Frontal cortex (tissue), 2 donors: ENCODE measurements around the gene ST6GAL2.

- RAMPAGE, long total RNA = no peak
Observed at GRCh38 chr2:106113525-106113942, 48.0 kb downstream of the ECRG4 start.

DNA sequence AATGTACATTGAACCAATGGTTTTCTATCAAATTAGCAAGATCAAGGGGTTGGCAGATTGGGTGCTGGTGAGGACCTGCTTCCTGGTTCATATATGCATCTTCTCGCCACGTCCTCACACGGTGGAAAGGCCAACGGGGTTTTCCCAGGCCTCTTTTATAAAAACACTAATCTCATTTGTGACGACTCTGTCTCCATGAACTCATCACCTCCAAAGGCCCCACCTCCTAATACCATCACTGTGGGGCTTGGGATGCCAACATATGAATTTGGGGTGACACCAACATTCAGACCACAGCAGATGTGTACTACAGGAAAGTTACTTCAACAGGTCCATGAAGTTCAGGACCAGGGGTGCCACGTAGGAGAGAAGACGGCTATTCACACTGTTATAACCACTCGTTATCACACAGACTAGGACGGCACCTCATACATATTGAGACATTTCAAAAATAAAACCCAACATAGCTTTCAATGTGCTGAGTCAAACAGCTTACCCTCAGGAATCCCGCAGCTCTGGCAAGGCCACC is 49.4 kb downstream of the UXS1 start:
- RAMPAGE, long total RNA = no peak

DNA sequence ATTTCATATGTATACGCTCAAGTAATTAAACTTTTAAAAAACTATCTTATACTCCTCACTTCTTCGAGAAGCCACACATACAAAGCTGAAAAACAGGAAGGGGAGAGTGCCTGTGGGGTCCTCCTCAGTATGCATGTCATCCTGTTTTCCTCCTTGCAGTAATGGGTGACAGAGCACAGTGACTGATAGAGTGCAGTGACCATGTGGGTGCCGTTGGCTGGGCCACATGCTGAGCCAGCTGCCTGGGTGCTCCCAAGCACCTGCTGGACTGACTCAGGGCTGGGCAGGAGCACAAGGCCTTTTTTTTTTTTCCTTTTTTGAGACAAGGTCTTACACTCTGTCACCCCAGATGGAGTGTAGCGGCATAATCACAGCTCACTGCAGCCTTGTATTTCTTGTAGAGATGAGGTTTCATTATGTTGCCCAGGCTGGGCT is 33.2 kb downstream of the UXS1 start:
- RAMPAGE, long total RNA = no peak

- RAMPAGE, long total RNA = no peak
Observed at GRCh38 chr2:106193303-106193587, 856 bp downstream of the UXS1 start.

DNA sequence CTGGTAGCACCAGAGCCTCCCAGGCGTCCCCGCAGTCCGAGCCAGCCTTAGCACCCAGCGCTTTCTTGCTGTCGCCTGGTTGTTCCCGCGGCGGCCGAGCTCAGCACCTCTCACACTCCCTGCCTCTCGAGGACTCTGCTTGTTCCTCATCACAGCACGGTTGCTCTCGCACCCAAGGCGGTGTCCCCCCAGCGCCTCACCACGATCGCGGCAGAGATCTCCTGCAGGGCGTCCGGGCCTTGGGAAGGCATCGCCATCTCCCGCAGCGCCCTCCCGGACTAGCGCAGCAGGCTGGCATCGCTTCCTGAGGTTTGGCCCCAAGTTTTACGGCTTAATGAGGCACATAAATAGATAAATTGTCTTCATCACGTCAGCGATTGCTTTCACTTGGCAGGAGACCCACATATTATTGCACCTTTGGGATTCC is 125.4 kb downstream of the RGPD3 start:
- RAMPAGE, long total RNA = no peak

GRCh38 chr2:106343198-106343598 is 125.0 kb downstream of the RGPD3 start:
- RAMPAGE, long total RNA = no peak

DNA sequence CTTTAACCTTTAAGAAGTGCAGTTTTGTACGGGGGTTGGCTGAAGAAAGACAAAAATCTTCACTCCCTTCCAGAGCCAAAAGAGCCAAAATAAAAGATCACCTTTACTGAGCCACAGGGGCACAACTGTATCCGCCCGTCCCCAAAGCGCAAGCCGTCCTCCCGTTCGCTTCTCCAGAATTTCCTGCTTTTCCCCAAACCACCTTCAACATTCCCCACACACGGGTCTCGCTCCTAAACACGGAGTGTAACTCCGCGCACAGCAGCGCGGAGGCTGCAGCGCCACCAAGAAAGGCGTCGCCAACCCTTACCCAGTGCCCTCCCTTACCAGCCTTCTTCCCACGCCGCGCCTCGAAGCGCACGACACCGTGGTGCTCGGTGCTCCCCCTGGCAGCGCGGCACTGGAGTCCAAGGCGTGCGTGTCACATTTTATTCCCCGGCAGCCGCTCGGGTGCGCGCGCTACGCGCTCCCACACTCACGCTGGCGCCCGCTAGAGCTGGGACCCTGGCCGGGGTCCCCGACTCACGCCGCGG is at the start of gene ST6GAL2:
Gene ST6GAL2, minus strand, starts transcription at position 402 of the 533 bp plus-strand sequence.
- RAMPAGE, long total RNA = no peak

- RAMPAGE, long total RNA = no peak
Observed at GRCh38 chr2:107746820-107747111, 79.9 kb upstream of the RGPD4 start.

- RAMPAGE, long total RNA = no peak
Observed at GRCh38 chr2:108215706-108216195, 24.0 kb upstream of the SULT1C3 start.

- RAMPAGE, long total RNA = no peak
Observed at GRCh38 chr2:108267868-108268211, 20.9 kb upstream of the SULT1C2 start.

- RAMPAGE, long total RNA = no peak
Observed at GRCh38 chr2:108463854-108464421, 14.9 kb downstream of the GCC2 start.

- RAMPAGE, long total RNA = no peak
Observed at GRCh38 chr2:108634480-108635060, 84.7 kb upstream of the RANBP2 start.

DNA sequence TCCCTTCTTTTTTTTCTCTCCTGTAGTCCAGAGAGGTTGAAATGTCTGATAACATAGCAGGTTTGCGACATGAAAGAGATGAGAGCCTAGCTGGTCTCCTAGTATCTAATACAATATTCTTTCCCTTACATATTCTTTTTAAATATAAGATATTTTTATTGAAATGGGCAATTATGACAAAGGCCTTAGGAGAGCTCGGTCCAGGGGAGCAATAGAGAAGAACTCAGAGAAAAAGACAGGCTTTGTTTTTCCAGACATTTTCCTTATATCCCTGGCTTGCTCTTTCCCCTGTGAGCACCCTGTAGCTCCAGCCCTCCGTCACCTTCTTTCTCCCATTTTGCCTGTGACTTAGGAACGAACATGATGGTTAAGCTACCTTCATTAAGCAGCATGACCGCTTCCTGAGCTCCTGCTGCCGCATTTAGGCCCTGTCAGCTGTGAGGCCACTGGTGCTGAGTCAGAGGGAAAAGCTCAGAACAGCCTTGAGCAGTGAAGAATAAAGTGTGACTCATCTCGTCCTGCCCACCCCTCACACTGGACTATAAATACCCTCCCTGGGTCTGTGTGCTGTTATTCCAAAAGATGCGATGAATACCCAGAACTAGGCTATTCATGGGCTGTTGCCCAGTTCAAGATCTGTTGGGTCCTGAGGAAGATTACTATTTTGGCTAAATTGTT is 57.3 kb upstream of the RANBP2 start:
- RAMPAGE, long total RNA = no peak

DNA sequence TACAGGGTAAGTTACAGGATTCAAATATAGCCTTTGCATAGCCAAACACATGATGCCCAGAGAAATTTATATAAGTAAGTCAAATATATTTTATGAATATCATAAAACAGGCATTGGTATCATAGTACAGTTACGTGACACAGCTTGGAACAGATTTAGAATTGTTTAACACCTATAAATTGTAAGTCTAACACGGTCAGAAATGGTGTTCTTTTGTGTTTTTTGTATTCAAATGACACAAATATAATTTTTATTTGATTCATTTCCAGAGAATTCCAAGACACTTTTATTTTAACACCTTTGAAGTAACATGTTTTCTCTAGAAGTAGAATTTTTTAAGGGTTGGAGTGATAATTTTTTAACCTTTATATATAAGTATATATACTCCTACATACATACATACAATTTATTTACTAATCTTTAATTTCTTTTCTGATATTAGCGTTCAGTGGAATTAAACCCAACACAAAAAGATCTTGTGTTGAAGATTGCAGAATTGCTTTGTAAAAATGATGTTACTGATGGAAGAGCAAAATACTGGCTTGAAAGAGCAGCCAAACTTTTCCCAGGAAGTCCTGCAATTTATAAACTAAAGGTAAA is 11.7 kb downstream of the RANBP2 start:
- RAMPAGE, long total RNA = no peak

GRCh38 chr2:108753354-108753896 is 33.1 kb upstream of the CCDC138 start:
- RAMPAGE, long total RNA = no peak

- RAMPAGE, long total RNA = no peak
Observed at GRCh38 chr2:109138347-109138845, 9.4 kb downstream of the SH3RF3 start.

GRCh38 chr2:109171416-109172328 is 42.7 kb downstream of the SH3RF3 start:
- RAMPAGE, long total RNA = no peak

DNA sequence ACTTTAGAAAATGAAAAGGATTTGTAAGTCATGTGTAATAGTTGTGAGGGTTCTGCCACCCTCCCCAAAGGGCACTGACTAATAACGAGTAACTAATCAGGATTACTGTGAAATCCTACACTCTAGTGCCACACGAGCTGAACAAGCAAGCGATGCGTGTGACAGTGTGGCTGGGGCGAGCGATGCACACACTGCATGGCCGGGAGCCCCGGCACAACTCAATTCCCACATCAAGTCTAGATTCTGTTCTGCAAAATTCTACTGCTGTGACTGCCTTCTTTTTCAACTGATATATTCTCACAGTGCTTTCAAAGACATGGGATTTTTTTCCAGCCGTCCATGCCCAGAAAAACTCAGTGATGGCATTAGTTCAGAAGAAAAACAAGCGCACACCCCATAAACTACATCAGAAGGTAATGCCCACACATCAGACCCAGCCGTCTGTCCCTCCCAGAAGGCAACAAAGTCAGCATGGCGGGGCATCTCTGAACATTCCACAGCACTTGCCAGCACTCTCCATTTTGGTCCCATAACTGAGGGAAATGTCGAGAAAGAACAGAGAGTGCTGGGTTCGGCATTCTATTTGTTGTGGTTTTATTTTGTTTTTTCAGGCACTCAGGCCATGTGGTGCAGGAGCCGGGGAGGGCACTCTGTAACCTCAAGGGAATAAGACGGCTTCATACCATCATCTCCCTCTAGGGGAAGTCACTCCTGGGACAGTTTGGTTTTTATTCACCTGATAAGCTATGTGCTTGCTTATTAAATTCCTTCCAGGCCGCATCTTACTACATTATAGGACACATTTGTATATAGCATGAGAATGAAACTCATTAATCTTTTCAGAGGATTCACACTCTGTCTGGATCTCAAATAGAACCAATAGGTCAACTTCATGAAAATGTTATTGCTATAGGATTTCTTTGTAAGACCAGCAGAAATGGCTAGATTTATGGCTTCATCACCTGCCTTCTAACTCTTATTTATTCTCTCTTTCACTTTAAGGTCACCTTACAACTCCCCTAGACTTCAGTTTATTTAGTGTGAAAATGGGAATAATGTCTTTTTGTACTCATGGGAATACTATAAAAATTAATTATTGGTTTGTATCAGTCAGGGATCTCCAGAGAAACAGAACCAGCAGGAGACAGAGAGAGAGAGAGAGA is 156.0 kb downstream of the SEPTIN10 start:
- RAMPAGE, long total RNA = no peak

DNA sequence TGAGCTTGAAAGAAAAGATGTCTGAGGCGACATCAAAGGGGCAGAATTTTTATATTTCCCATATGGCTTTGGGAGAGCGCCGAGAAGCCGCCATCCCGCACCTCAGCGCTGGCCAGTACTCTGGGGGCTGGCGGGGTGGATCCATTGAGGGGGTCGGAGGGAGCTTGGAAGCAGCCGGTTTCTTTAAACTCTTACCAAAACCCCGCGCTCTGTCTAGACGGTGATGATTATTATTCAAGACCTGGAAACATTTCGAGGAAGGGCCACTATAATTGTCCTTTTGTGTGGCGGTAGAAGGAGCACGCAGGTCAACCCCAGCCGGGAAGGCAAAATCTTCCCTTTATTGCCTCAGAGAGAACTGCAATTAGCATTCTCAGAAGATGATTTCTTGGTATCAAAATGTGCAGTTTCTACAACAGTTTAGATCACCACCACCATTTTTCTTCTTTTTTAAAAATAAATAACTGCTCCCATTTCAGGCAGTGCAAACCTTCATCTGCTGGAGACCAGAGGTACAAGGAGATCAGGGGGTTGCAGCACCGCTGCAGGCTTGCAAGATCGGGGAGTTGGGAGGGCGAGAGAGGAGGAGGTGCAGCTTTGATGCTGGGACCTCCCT is 111.2 kb downstream of the SEPTIN10 start:
- RAMPAGE, long total RNA = no peak

DNA sequence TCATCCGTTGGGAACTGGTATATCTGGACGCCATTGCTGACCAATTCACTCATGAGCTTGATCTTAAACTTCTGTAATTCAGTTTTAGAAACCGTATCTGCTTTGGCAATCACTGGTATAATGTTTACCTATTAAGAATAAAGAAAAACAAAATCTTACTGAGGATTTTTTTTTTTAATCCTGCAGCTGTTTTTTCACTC is 46.0 kb downstream of the SEPTIN10 start:
- RAMPAGE, long total RNA = no peak